Endodermal cell (in vitro differentiated cells): ENCODE results near the genes RNF112 and ALDH3A1.

- PRO-cap, result no peak
Measured at GRCh38 chr17:19410826-19411611, at the start of gene RNF112. TSS of gene RNF112 (plus strand) at chr17:19411232.

GRCh38 chr17:19446555-19446994 lies 35.5 kb downstream of the RNF112 start:
- PRO-cap, result no peak

DNA sequence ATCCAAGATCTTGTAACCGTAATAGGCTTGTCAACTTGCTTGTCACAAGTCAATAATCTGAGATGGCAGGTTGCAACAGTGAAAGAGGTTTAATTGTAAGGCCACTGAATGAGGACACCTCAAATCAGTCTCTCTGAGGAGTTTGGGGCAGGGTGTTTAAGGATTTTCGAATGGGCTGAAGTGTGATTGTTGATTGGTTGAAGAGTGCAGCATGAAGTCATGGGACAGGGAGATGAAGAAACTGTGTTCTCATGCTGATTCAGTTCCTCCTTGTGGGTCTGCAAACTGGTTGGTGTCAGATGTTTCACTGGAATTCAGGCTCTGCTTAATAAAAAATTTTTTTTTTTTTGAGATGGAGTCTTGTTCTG lies 11.2 kb downstream of the SLC47A1 start:
- PRO-cap, result no peak

DNA sequence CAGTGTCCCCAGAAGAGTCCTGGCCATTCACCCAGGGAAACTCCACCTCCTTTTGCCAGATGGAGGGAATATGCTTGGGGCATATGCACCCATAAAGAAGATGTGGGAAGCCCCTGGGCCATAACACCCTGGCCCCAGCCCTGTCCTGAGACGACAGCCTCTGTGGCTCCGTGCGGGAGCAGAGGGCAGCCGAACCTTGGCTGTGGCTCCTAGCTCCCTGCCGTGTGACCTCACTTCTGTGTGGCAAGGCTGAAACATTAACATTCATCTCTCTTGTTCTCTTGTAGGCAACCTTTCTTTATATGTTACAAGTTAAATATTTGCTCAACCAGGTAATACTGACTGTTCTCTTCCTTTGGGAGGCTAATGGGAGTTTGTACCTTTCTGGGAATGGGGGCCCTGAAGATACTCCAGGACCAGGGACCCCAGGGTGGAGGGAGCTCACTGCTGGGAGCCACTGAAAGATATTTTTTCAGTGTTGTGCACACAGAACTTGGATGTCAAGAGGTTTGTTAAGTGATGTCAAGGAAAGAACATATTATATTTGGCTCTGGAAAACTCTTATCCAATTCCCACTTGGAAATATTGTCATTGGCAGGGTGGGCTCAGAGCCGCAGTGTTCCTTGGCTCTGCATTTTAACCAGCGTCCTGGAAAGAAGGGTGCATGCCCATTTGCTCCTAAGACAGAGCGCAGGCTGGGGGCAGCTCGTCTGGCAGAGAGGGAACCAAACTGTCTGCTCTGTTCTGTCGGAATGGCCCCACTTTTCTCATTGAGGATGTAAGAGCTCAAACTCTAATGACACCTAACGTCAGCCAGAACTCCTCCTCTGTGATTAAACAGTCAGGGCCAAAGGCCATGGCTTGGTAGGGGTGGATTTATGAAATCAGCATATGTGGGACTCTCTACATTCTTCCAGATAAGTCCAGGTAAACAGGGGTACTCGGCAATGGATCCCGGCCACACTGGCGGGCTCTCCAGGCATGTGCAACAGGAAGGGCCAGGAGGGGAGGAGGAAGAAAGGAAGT lies 17.8 kb downstream of the SLC47A1 start:
- PRO-cap, result no peak

DNA sequence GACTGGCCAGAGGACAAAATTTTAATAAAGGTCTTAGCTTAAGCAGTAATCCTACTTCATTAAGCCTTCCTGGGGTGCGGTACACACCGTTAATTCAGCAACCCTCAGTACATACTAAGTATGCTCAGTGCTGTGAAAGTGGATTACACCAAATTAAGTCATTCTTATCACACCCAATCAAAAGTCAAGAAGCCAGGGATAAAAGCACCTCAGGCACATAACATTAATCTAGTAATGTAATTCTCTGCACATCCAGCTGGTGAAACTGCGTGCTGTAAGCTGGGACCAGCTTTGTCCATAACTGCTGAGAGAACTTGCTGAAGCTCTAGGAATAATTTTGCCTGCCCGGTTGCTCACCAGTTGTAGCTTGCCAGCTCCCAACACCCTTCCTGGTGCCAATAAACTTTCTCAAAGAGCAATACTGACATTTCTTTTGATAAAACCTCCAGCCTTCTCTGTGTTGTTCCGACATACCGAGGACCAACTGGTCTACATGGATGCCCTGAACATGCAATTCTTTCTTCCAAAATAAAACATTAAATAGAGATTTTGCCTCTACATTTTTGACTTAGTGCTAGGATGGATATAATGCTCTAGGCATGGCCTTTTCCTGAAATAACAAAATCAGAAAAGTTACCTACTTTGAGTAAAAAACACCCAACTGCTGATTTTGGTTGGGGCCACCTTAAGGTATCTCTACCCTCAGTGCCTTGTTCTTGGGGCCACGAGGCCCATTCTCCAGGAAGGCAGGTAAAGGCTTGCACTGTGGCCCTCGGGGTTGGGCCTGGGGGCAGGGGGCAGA lies 45.0 kb downstream of the SLC47A1 start:
- PRO-cap, result no peak

DNA sequence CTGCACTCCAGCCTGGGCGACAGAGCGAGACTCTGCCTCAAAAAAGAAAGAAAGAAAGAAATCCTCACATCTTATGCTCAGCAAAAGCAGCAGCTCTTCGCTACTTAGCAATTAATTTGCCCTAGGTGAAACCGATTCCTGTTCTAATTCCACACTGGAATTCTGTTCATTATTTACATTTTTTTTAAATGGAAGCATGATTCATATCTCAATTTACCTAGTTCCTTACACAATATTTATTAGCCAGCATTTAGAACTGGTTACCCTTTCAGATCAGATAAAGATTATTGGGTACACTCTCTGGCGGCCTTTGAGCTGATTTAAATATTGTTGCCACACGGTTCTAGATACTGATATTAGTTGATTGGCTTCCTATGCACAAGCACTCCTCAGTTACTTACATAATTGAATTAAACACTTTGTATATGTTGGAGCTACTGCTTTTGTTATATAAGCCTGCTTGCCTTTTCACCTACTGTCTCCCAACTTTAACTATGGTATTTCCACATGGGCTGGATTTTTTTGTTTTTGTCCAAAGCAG lies 4.1 kb upstream of the ALDH3A2 start:
- PRO-cap, result no peak

- PRO-cap, result no peak
Measured at GRCh38 chr17:19681271-19681506, 32.6 kb downstream of the ALDH3A2 start.

- PRO-cap, result no peak
Measured at GRCh38 chr17:19728017-19728650, 11.8 kb upstream of the SLC47A2 start.

DNA sequence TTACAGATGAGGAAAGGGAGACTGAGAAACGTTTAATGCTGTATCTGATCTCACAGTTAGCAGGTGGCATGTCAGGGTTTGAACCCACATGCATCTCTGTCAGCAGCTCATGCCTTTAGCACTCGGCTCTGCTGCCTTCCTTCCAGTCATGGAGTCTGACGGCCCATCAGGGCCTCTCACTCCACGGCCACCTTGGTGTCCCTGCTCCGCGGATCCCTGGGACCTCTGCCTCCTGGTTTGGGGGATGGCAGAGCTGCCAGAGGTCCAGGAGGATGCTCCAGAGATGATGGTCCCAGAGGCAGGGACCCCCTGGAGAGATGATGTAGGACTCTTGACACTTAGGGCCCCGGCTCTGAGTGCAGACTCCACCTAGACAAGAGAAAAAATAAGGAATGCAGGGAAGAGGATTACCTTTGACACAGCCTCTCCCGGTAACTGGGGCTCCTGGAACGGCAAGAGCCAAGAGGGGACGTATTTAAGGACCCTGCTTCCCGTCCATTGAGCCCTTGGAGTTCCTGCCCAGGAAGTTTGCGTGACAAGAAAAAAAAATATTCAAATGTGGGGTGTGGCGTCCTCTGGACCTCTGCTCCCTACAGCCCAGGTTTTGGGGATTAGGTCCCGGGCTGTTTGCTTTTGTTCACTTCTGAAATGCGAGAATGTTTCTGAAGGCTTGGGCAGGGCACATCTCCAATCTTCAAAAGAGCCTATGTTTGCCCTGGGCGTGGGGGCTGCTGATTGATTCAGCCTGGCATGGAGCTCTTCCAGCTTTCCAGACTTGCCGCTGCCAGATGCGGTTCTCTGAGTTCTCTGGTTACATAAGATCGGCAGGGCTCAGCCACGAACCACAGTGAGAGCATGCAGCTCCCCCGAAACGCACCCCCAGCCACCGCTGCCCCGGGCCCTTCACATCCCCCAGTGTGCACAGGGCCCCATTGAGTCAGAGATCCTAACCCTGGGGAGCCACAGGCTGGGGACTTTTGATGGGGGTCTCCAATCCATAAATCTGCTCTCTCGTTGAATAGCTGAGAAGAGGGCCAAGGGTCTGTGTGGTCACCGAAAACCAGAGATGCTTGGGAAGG lies at the start of gene ALDH3A1:
Gene ALDH3A1, minus strand, starts transcription at position 451 of the 1,079 bp plus-strand sequence.
- PRO-cap, result no peak

GRCh38 chr17:19976869-19977509 lies 639 bp downstream of the AKAP10 start:
- PRO-cap, result unidirectional peak, plus-strand start at chr17:19977384; unidirectional peak, plus-strand start at chr17:19977454; unidirectional peak, plus-strand start at chr17:19977469

DNA sequence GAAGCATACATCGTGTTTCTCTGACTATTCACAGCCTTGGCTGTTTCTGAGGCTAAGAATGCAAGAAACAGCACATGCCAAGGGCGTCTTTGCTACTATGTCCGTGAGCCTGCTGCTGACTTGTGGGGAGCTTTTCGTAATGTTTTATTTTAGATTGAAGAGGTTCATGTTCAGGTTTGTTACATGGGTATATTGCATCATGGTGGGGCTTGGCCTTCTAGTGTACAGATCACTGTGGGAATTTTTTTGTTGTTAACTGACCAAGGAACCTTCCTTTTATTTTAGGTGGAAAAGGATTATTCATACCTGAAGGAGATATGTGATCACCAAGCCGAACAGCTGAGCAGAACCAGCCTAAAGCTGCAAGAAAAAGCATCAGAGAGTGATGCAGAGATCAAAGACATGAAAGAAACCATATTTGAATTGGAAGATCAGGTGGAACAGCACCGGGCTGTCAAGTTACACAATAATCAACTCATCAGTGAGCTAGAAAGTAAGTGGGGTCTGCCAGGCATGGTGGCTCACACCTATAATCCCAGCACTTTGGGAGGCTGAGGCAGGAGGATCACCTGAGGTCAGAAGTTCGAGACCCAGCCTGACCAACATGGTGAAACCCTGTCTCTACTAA lies 218.1 kb downstream of the SPECC1 start:
- PRO-cap, result no peak

DNA sequence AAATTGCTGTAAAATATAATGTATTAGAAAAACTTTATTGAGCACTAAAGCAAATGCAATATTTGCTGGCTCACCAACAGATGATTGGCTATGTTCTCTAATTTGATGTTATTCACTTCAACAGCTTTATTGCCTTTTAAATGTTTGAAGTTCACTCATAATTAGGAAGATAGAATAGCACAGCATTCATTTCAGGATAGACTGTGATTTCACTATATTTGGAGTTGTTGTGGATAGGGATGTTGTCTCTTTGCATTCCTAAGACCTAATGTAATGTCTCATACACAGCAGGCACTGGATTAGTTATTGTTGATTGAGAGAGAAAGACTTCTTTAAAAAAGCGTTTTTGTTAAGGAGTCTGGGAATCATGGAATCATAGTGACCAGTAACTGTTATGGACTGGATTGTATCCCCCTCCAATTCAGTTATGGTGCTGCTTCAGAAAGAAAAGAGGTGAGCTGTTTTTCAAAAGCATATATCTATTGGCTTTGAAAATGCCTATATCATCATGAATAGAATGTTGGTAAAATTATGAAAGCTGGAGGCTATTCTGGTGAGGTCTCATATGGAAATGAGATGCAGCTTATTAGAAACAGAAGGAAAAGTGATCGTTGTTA lies 122.0 kb downstream of the USP22 start:
- PRO-cap, result bidirectional peak, plus-strand start at position 352 of the sequence, minus-strand start at position 214 of the sequence

GRCh38 chr17:21020030-21020614 lies 22.7 kb downstream of the USP22 start:
- PRO-cap, result no peak

DNA sequence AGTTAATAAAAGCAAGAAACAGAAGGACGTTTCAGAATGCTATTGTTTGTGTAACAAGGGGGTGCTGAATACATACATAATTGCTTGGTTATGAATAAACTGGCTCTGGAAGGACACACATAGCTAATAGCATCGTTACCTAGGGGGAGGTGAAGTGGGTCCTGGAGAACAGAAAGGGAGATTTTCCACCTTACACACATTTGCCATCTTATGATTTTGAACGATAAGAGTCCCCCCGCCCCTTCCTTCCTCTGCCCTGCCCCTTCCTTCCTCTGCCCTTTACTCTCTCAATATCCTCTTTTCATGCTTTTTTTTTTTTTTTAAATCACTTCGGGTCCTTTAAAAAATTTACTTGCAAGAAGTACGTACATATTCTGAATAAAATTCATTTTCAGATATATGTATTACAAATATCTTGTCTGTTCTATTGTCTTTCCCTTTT lies 894 bp upstream of the DHRS7B start:
- PRO-cap, result no peak

- PRO-cap, result no peak
Measured at GRCh38 chr17:21161621-21162145, 34.9 kb downstream of the DHRS7B start.

GRCh38 chr17:21198257-21198787 lies 15.6 kb downstream of the TMEM11 start:
- PRO-cap, result no peak

DNA sequence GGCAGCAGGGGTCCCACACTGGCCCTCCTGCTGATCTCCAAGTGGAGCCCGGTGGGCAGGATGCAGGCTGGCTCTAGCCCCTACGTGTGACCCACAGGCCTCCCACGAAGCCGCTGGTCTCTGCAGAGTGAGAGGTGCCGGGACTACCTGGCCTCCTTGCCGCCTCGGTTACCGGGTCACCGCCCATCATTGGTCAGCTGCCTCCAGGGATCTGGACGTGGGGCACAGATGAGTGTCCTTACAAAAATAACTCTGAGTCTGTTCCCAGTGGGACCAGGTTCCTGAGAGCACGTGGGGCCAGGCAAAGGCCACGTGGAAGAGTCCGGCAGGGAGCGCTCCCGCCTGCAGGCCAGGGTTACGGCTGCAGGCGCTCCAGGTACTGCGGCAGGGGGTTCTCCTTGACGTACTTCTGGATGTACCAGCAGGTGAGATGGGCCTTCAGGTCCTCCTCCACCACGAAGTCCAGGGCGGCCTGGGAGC lies 10.2 kb downstream of the NATD1 start:
- PRO-cap, result no peak

GRCh38 chr17:21291708-21292421 lies 7.4 kb downstream of the MAP2K3 start:
- PRO-cap, result no peak

DNA sequence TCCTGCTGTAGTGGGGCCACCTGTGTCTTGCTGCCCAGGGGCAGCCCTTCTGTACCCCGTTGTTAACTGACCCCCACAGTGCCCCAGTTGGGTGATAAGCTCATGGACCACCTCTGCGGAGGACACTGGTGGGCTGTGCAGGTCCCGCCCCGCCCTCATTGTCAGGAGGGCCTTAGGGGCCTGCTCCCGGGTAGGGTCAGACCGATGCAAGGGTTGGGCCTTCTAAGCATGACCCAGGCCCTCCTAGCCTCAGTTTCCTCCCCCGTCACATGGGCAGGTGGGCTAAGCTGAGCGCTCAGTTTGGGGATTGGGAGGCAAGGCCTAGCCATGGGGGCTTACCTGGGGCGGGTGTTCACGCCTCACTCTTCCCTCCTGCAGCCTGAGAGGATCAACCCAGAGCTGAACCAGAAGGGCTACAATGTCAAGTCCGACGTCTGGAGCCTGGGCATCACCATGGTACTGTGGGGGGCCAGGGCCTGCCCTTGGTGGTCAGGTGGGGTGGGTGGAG lies 20.2 kb downstream of the MAP2K3 start:
- PRO-cap, result no peak

- PRO-cap, result no peak
Measured at GRCh38 chr17:21402165-21402681, 26.1 kb downstream of the KCNJ12 start.